Right lobe of liver (tissue), 4 donors: ENCODE measurements around the genes CBFA2T3, SLC22A31 and SPG7.

- PRO-cap, 4 experiments: no peak in any of the 4 experiments
- RAMPAGE, long total RNA, 2 experiments: no peak in any of the 2 experiments
These were observed 9.8 kb upstream of the PABPN1L start for GRCh38 chr16:88876038-88876925.

GRCh38 chr16:88883721-88884272, 17.3 kb upstream of the PABPN1L start:
- PRO-cap, 4 experiments: no peak in any of the 4 experiments
- RAMPAGE, long total RNA, 2 experiments: no peak in any of the 2 experiments

DNA sequence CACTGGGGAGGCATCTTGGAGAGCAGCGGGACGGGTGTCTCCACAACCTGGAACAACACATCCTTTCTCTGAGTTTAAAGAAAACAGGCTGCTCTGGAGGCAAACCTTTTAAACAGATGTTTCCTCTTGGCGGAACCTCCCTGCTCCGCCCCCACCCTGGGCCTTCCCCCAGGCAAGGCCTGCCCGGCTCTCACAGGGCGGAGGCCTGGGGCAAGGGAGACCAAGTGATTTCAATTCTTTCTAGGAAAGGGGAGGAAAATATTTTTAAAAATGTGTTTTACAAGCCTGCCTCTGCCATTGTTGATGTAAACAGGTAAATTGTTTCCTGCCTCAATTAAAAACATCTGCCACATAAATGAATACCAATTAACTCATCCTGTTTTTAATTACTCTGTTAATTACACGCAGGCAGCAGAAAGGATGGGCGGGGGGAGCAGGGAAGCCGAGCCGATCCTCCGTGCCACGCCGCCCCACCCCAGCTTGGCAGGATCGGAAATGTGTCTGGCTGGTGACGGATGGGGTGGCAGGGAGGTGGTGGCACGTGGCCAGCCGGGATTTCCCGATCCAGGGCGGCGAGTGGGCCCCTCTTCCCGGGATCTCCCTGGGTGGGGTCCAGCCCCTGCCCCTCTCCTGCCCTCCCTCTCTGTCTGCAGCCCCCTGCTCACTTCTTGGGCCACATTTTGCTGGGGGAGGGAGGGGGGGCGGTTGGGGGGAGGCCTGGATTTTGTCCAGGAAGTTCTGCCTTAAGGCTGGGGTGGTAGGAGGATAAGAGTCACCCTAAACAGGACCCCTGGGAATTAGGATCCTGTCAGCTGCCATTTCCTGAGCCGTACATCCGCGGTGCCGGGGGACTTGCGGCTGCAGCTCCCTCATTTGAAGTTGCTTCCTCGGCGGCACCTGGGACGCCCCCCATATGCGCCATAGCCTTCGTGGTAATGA, 54.7 kb upstream of the PABPN1L start:
- PRO-cap, 4 experiments: no peak in any of the 4 experiments
- RAMPAGE, long total RNA, 2 experiments: no peak in any of the 2 experiments

DNA sequence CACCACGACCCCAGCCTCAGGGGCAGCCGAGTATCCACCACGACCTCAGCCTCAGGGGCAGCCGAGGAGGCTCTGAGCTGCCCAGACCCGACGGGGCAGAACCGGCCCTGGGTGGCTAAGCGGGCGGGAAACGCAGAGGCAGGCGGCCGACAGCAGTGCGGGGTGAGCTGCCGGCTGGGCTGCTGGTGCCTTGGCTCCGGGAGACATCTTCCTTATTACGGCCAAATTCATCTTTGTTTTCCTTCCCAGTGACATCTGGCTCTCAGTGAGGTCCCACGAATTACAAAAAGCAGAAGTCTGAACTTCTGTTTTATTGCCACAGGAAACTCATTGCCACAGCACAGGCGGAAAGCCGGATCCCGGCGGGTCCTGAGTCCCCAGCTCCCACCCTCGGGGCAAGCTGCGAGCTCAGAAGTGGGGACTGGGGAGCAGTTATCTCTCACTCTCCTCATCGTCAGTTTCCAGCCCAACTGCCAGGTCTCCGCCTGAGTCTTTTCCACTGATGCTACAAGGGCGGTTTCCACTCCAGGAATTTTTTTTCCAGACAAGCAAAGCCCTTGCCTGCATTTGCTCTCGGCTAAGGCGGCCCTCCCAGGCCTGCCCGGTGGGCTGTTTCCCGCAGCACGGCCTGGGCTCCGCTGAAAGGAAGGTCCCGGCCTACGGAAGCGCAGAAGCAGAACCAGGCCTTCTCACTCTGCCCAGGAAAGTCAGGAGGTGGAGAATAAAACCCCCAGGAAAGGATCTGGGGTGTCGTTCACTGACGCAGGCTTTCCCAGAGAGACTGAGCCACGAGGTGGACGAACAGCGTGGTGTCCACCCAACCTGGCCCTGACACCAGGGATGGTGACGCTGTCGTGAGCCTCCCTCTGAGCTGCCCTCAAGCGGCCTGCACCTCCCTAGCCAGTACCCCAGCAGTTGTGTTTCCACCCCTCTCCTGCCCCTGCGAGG, 40.3 kb downstream of the CBFA2T3 start:
- PRO-cap, 4 experiments: no peak in any of the 4 experiments
- RAMPAGE, long total RNA, 2 experiments: no peak in any of the 2 experiments

DNA sequence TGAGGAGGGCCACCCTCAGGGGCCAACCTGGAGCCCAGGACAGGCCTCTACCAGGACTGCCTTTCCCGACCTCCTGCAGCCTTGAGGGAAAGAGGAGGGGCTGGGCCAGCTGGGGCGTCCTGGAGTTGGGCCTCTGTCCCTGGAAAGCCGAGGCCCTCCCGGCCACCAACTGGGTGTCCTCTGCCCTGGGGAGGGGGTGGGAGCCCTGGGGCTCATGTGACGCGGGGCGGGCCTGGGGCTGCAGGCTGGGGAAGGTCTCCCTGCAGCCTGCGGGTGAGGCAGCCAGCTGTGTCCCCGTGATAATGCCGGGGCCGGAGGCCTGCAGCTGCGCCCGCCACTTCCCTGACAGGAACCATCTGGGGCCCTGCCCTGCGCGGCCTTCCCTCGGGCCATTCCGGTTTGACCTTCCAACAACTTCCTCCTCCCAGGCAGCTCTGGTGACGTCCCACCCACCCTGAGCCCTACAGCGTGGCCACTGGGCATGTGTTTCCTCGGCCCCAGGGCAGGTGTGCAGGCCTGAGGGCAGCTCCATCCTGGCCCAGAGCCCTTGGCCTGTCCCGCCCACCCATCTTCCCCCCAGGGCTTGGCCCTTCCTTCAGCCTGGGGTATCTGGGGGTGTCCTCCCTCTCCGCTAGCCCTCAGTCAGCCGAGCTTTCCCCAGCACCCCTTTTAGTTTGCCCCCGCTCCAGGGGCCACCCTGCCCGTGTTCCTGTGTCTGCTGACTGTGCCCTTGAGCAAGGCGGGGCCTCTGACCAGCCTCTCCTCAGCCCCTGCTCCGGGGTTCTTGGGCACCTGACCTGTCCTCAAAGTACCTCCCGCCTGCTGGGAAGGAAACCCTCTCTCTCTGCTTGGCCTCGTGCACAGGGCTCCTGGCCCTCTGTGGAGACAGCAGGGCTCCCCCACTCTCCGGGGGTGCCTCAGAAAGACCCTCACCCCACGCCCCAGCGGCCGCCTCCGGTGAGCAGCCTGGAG, at the start of gene CBFA2T3:
TSS of gene CBFA2T3 (minus strand) at position 401 of the 972 bp plus-strand sequence.
- PRO-cap, 4 experiments: peak in 2 of 4 experiments; most common plus-strand start position 482 of the sequence (in 1); most common minus-strand start position 171 of the sequence (in 2)
- RAMPAGE, long total RNA, 2 experiments: no peak in any of the 2 experiments

DNA sequence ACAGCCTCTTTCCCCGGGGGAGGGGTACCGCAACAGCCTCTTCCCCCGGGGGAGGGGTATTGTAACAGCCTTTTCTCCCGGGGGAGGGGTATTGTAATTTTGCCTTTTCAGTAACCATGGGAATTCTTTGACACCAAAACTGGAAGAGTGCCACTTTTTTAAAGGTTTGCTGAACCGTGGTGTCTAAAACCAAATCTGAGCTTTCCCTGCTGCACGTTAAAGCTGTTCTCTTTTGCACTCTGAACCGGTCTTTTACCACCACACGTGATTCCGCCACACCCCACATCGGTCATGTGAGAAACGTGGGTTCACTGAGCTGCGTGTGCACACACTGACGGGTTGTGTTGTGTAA, 9.3 kb upstream of the ACSF3 start:
- PRO-cap, 4 experiments: no peak in any of the 4 experiments
- RAMPAGE, long total RNA, 2 experiments: no peak in any of the 2 experiments

DNA sequence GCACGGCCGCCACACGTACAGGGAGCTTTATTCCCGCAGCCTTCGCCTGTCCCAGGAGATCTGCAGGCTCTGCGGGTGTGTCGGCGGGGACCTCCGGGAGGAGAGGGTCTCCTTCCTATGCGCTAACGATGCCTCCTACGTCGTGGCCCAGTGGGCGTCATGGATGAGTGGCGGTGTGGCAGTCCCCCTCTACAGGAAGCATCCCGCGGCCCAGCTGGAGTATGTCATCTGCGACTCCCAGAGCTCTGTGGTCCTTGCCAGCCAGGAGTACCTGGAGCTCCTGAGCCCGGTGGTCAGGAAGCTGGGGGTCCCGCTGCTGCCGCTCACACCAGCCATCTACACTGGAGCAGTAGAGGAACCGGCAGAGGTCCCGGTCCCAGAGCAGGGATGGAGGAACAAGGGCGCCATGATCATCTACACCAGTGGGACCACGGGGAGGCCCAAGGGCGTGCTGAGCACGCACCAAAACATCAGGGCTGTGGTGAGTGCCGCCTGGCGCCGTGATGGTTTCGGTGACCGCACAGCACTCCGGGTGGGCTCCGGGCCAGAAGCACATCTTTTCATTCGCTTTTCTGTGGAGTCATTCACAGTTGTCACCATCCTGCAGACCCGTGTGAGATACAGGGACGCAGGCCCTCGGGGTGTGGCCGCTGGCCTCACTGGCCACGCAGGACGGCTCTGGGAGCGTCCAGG, 7.4 kb downstream of the ACSF3 start:
- PRO-cap, 4 experiments: no peak in any of the 4 experiments
- RAMPAGE, long total RNA, 2 experiments: no peak in any of the 2 experiments

DNA sequence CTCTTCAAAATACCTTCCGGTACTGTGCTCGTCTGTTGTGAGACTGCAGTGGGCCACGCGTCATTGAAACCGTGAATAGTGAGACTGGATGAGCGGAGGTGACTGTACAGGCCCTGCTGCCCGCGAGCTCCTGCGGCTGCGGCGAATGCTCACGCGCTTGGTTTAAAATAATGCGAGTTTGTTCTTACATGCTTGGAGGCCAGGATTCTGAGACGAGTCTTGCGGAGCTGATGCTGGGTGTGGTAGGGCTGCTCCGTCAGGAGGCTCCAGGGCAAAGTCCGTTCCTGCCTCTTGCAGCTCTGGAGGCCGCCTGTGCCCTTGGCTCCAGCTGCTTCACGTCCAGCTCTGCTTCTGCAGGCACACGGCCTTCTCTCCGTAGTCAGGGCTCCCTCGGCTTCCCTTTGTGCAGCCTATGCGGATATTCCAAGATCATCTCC, 9.5 kb downstream of the ACSF3 start:
- PRO-cap, 4 experiments: no peak in any of the 4 experiments
- RAMPAGE, long total RNA, 2 experiments: no peak in any of the 2 experiments

GRCh38 chr16:89175980-89176538, 4.5 kb downstream of the CDH15 start:
- PRO-cap, 4 experiments: no peak in any of the 4 experiments
- RAMPAGE, long total RNA, 2 experiments: no peak in any of the 2 experiments

DNA sequence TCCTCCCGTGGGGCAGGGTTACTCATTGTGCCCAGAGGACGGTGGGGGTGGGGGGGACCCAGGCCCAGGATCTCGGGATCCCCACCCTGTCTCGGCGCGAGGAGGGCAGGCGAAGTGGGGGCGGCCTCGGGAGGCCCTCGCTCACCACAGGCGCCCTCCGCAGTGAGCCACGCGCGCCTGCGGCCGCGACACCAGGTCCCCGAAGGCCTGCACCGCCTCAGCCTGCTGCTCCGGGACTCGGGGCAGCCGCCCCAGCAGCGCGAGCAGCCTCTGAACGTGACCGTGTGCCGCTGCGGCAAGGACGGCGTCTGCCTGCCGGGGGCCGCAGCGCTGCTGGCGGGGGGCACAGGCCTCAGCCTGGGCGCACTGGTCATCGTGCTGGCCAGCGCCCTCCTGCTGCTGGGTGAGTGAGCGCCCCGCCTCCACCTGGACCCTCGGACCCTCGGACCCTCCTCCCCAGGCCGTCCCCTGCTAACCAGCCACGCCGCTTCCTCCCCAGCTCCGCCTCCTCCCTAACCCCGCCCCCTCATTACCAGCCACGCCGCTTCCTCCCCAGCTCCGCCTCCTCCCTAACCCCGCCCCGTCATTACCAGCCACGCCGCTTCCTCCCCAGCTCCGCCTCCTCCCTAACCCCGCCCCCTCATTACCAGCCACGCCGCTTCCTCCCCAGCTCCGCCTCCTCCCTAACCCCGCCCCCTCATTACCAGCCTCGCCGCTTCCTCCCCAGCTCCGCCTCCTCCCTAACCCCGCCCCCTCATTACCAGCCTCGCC, 8.1 kb downstream of the SLC22A31 start:
- PRO-cap, 4 experiments: no peak in any of the 4 experiments
- RAMPAGE, long total RNA, 2 experiments: no peak in any of the 2 experiments

DNA sequence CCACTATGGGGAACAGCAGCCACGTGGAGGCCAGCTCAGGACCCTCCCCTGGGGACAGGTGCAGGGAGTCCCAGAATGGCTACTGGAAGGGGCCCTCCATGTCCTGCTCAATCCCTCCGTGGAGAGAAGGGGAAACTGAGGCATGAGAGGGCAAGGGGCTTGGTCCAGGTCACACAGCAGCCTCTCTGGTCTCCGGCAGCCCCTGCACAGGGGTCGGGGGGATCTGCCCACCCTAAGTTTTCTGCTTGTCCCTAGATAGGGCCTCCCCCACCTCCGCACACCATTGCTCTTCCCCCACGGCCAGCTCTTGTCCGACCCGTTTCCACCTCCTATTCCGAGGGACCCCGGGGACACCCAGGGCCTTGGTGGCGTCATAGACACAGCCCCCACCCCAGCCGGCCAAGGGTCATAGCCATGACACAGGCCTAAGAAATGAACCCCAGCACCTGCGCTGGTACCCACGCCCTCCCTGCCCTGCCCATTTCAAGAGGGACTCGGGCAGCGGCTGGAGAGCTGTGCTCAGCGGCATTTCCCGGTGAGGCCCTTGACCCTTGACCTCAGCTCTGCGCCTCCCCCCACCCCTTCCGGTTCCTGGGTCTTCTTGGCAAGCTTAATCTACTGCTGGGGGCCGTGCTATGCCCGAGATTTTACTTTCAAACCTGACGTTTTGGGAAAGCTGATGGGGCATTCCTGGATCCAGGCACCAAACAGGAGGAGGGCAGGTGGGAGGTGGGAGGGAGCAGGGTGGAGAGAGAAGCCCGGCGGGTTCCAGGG, at the start of gene SLC22A31:
TSS of gene SLC22A31 (minus strand) at position 724 of the 774 bp plus-strand sequence.
- PRO-cap, 4 experiments: no peak in any of the 4 experiments
- RAMPAGE, long total RNA, 2 experiments: no peak in any of the 2 experiments

DNA sequence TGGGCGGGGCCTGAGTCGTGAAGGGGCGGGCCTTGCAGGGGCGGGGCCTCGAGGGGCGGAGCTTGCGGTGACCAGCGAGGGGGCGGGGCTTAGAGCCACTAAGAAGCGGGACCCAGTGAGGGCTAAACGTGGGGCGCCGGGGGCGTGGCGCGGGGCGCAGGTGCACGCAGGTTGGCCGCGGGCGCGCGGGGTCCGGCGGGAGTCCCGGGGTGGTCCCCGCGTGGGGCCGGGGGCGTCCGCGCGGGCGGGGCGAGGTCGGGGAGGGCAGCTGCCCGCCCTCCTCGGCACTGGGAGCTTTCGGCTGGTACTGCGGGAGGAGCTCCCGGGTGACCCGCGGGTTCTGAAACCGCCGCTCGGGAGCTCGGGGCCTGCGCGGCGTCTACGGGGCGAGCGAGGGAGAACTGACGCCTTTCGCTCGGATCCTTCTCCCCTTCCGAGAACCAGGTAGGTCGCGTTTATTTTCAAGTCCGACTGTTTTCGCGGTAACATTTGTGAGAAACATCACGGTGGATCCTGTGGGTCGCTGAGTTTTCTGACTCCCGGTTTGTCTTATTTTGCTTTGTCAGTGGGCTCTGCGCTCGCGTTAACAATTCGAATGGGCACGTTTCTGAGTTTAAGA, 30.2 kb downstream of the ZNF778 start:
- PRO-cap, 4 experiments: peak in 4 of 4 experiments; most common plus-strand start position 101 of the sequence (in 1)
- RAMPAGE, long total RNA, 2 experiments: no peak in any of the 2 experiments

DNA sequence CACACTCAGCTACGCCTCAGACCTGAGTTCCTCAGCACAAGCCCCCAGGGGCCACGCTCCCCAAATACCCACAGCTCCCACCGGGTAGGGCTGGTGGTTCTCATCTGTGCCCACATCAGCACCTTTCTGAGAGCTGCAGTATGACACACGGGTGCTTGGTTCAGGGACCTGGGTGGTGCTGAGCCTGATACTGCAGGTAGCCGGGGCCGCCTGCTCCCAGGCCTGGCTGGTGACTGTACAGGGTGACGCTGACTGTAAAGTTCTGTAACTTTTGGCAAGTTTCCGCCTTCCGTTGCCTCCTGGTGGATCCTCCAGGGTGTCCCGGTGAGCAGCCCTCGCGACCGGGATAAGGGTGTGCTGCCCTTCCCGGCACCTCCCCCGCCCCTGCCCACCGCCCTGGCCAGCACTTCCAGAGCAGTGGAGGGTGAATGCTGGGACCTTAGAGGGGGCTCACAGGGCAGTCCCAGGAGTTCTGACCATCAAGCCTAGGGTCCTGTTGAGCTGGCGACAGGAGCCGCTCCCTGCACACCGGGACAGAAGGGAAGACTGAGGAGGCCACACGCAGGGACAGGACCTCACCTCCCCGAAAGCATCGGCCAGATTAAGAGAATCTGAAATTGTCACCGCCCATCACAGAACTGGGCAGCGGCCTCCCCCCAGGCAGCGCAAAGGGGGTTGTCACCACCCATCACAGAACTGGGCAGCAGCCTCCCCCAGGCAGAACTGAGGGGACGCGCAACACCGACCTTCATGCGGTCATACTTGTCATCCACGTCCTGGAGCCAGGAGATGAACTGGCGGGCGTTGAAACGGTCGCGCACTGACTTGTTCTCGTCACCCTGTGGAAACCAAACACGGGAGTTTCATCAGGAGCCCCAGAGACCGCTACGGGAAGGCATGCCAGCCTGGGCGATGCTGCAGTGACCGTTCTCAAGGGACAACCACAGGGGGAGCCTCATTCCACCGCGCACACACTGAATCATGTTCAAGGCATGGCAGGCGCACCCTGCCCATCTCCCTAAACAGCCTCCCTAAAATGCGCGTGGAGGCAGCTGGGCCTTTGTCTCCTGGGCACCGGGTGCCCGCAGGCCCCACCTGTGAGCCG, 52.9 kb downstream of the ZNF778 start:
- PRO-cap, 4 experiments: no peak in any of the 4 experiments
- RAMPAGE, long total RNA, 2 experiments: no peak in any of the 2 experiments

- PRO-cap, 4 experiments: peak in 3 of 4 experiments; most common plus-strand start chr16:89326342 (in 3); most common minus-strand start chr16:89326168 (in 1)
- RAMPAGE, long total RNA, 2 experiments: no peak in any of the 2 experiments
These were observed 108.4 kb downstream of the ZNF778 start for GRCh38 chr16:89325609-89326626.

- PRO-cap, 4 experiments: no peak in any of the 4 experiments
- RAMPAGE, long total RNA, 2 experiments: no peak in any of the 2 experiments
These were observed 127.1 kb downstream of the ZNF778 start for GRCh38 chr16:89344320-89345346.

GRCh38 chr16:89473650-89474404, 16.5 kb downstream of the ANKRD11 start:
- PRO-cap, 4 experiments: no peak in any of the 4 experiments
- RAMPAGE, long total RNA, 2 experiments: no peak in any of the 2 experiments

DNA sequence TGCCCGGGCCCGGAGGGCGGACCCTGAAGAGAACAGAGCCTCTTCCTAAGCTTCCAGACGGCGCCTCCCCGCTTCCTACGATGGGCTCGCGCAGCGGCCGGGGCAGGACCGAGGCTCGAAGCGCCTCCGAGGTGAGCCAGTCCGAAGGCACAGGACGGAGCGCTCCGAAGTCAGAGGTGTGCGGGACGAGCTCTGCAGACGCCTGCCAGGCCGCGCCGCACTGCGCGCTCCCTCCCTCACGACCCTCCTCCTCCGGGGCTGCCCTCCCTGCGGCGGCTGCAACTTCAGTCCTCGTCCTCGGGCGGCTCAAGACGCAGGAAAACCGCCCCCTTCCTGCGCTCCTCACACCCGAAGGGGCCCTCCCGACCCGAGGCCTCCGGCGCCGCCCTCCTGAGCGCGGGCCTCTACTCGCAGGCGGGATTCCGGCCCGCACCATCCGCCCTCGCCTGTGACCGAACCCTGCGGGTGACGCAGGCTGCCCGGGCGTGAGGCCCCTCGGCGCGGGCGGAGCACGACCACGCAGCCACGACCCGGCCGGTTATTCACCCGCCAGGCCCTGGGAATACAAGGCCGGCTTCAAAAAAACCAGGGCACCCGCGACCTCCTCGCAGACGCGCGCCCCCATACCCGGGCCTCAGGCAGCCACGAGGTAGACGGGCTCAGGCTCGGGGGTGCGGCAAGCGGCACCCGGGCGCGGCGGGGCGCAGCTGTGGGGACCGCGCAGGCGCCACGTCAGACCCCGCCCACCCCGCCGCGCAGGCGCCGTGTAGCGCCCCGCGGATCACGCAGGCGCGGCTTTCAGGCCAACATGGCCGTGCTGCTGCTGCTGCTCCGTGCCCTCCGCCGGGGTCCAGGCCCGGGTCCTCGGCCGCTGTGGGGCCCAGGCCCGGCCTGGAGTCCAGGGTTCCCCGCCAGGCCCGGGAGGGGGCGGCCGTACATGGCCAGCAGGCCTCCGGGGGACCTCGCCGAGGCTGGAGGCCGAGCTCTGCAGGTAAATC, at the start of gene SPG7:
TSS of gene SPG7 (plus strand) at position 794 of the 998 bp plus-strand sequence.
- PRO-cap, 4 experiments: peak in 4 of 4 experiments; most common plus-strand start position 801 of the sequence (in 3); most common minus-strand start position 646 of the sequence (in 2)
- RAMPAGE, long total RNA, 2 experiments: start-site peak on the plus strand in 2 of 2 experiments, centred at positions 804 to 927 of the sequence, 22 to 104 reads per replicate

- PRO-cap, 4 experiments: no peak in any of the 4 experiments
- RAMPAGE, long total RNA, 2 experiments: no peak in any of the 2 experiments
These were observed 25.8 kb downstream of the SPG7 start for GRCh38 chr16:89533901-89534538.

GRCh38 chr16:89536268-89536578, 24.3 kb upstream of the RPL13 start:
- PRO-cap, 4 experiments: no peak in any of the 4 experiments
- RAMPAGE, long total RNA, 2 experiments: no peak in any of the 2 experiments

DNA sequence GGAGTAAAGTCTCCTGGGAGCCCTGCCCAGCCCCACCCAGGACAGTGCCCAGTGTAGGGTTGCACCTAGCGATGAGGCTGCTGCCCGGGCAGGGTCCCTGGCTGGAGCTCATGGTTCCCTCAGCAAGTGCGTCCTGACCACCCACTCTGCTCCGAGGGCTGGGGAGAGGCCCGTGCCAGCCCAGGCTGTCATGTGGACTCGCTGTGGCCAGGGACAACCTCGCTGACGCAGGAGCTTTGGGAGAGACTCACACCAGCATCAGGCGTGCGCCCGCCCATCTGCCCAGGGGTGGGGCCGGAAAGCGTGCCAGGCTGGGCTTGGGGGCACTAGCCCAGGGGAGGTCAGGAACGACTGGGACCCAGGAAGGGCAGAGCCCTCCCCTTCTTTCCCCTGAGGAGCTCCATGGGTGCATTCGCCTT, 19.7 kb downstream of the DPEP1 start:
- PRO-cap, 4 experiments: no peak in any of the 4 experiments
- RAMPAGE, long total RNA, 2 experiments: no peak in any of the 2 experiments